Astrocyte (in vitro differentiated cells and primary cell): ENCODE measurements around a stretch of chr4.

DNA sequence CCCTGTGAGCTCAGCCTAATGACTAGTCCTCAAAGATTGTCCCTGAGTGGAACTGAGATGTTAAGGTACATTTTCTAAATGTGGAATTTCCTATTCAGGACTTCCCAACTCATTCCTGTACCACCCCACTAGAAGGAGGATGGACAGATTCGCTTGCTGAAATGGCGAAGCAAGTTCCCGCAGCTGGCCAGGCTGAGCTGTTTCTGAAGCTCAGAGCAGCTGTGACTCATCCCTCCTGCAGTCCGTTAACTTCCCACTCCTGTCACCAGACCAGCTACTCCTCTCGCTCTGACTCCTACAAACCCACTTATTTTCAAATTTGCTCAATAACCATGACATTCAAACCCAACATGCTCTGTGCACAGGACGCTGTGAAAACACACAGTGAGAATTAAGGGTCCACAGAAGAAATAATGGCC lies 39.9 kb upstream of the IRF2 start:
- PRO-cap = no peak
- RRBS, 2 experiments = no CpG with 5 or more reads among the region's 6 CpGs

- PRO-cap = no peak
- RRBS, 2 experiments = no CpG with 5 or more reads among the region's 6 CpGs
These were observed 60.1 kb upstream of the IRF2 start for GRCh38 chr4:184534160-184535155.

DNA sequence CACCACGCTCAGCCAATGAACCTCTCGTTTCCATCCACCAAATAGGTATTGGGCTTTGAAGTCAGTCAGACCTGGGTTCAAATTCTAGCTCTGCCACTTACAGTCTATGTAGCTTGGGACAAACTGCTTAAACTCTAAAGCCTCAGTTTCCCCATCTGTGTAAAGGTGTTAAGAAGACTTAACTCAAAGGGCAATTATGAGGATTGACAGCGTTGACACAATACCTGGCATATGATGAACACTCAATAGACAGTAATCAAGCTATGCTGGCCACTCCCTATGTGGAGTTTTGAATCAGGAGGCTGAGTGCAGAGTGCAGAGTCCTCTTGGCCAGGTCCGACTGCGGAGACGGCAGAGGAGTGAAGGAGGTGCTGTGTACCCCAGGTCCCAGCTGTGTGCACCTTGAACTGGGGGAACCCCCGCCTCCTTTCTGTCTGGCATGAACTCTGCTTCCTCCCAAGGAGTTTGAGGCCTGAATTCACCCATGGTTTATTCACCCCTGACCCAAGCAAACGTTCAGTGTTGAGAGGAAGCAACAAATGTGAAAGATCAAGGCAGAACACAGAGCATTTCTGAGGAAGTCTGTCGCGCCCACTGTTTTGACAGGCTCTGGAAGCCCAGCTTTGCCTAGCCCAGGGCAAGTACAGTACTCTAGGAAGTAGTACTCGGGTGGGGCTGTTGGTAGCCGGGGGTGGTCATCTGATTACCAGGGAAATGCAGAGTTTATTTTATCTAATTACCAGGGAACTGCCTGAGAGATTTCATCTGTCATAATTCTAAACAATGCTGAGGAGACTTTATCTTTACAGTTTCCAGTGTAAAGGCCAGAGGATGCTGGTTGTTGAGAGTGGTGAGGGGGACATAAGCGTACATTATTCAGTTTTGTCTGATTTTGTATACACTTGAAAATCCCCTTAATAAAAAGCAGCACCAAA lies 72.9 kb upstream of the IRF2 start:
- PRO-cap = no peak
- RRBS, 2 experiments = no CpG with 5 or more reads among the region's 13 CpGs

GRCh38 chr4:184646353-184646752 lies 2.9 kb downstream of the CASP3 start:
- PRO-cap = no peak
- RRBS, 2 experiments = no CpG with 5 or more reads among the region's 4 CpGs

GRCh38 chr4:184647896-184649066 lies 966 bp downstream of the CASP3 start:
- PRO-cap = no peak
- RRBS, 2 experiments = under 1 to 3% methylated on average over 21 to 24 of the region's 65 CpGs

GRCh38 chr4:184775442-184776295 lies 41.8 kb upstream of the CENPU start:
- PRO-cap = no peak
- RRBS, 2 experiments = no CpG with 5 or more reads among the region's 13 CpGs

GRCh38 chr4:184782698-184783305 lies 43.0 kb downstream of the ACSL1 start:
- PRO-cap = no peak
- RRBS, 2 experiments = no CpG with 5 or more reads among the region's 16 CpGs

- PRO-cap = no peak
- RRBS, 2 experiments = no CpG with 5 or more reads among the region's 21 CpGs
These were observed 32.4 kb downstream of the ACSL1 start for GRCh38 chr4:184792899-184794147.

DNA sequence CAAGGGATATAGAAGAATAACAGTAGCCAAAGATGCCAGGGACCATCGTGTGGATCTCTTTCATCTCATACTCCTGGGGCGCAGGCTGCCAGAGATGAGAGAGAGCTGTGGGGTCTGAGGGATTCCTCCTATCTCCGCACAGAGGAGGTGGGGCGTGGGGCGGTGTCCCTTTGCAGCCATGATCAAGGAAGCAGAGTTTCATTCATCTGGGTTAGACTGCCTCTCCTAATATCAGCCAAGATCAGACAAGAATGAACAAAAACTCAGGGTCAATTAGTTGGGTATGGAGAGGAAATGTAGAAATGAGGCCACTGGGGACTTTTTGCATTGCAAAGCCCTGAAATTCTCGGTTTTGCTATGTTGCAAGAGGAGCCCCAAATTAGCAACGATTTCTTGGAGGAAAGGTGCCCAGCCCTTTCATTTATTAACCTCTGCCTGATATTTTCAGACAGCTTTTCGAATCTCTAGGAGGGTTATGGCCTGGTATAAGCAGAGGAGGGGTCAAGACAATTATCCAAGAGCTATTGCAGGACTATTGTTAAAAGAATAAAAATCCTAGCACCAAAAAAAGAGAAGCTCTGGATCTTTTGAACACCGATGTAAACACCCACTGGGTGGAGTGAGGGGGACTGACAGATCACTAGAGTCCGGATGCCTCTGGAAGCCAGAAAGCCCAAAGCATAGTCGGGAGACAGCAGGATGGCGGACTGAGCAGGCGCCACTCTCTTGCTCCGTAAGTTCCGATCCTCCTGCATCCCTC lies 34.3 kb upstream of the ACSL1 start:
- PRO-cap = no peak
- RRBS, 2 experiments = no CpG with 5 or more reads among the region's 15 CpGs

DNA sequence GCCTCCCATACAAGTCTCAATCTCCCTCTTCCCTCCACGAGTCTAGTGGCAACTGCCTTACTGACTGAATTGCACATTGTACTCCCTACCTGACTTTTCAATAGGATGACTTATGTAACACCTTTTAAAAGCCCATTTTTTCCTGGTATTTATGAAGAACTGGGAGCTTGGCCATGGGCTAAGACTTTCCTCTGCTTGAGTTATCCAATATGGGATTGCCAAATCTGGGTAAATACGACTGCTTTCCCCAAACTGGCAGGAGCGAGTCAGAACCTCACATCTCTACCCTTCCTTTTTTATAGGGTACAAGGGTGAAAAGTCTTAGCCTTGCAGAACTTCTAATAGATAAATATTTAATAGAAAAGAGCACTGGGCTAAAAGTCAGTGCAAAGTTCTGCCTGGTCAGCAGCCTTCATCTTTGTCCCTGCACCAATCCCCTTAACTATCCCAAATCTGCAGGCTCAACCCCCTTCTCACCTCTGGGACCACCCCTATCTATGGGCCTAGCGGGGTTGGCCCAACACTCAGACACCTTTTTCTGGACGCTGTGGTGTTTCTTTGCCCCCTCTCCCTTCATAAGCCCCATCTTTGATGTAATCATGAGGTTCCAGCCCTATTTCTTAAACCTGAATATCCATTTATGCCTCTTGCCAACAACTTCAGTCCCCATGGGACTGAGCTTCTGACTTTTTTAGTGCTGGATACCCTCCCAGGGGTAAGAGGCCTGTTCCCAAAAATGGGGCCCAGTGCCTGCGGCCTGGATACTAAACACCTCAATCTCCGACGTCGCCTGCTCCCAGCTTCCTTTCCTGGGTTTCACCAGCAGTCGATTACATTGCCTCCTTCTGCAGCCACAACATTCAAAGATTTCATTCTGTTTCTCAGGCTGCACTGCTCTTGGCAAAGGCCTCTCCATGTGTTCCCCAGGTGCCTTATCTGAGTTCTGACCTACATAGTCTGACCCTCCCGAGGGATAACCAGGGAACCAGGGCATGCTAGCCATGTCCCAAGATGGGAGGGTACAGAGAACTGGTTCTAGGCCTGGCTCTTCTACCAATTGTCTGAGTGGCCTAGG lies 61.8 kb upstream of the ACSL1 start:
- PRO-cap = no peak
- RRBS, 2 experiments = no CpG with 5 or more reads among the region's 11 CpGs

DNA sequence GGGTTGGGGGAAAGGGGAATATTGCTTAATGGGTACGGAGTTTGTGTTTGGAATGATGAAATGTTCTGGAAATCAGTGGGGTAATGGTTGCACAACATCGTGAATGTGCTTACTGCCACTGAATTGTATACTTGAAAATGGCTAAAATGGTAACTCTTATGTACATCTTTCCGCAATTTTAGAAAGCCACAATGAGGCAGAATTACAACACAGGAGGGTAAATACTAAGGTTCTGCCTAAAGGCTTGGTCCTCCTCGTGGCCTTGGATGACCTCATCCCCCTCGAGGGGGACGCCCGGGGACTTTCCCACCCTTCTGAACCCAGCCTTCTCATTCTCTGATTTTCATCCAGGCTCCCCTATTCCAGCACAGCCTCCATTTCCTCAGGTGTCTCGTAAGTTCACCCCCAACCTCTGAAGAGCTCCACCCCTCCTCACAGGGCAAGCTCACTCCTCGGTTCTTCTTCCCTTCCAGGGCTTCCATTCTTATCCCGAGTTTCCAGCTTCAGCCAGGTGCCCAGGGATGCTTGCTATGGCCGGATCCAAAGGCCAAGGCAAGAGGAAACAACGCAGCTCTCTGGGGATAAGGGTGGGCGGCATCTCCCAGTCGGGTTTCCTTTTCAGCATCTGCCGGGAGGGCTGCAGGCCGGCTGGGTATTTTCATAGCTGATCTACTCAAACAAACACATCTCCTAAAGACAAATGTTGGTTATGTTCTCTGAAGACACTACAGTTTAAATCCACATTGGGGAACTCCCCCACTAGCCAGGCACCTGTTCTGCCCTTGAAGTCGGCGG lies 71.3 kb upstream of the ACSL1 start:
- PRO-cap = no peak
- RRBS, 2 experiments = 75 to 77% methylated on average over 4 of the region's 18 CpGs

GRCh38 chr4:184968680-184969152 lies 49.6 kb upstream of the HELT start:
- PRO-cap = no peak
- RRBS, 2 experiments = no CpG with 5 or more reads among the region's 6 CpGs

DNA sequence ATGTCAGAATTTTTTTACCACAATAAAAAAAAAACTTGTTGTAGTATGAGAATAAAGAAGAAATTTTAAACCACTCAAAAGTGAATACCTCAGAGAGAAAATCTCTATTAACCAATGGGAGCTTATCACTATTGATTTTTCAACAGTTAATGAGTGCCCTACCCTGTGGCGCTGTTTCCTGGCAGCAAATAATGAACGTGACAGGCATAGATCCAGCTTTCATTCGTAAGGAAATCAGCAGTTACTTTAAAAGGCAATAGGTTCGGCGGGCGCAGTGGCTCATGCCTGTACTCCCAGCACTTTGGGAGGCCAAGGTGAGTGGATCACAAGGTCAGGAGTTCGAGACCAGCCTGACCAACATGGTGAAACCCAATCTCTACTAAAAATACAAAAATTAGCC lies 32.6 kb upstream of the SLC25A4 start:
- PRO-cap = no peak
- RRBS, 2 experiments = no CpG with 5 or more reads among the region's 7 CpGs

DNA sequence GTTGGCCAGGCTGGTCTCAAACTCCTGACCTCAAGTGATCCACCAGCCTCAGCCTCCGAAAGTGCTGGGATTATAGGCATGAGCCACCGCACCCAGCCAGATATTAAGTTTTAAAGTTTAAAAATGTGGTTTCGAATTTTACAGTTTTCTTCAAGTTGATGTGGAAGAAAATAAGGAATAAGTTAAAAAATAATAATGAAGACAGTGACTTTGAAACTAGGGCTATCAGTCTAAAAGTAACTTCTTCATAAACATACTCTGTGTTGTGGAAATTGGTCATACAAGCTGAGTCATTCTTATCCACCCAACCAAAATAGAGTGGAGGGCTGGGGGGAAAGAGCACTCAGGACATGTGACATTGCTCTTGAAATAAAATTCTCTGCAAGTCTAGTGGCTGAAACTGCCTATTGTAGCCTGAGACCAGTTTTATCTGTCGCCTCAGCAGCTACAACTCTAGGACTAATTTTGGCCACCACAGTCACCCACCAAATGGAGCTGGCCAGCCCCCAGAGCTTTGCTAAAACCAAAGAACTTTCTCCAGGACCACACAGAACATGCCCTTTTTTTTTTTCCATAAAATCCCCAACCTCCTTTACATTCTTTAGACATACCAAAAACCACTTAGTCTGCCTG lies 23.2 kb upstream of the SLC25A4 start:
- PRO-cap = no peak
- RRBS, 2 experiments = no CpG with 5 or more reads among the region's 4 CpGs

DNA sequence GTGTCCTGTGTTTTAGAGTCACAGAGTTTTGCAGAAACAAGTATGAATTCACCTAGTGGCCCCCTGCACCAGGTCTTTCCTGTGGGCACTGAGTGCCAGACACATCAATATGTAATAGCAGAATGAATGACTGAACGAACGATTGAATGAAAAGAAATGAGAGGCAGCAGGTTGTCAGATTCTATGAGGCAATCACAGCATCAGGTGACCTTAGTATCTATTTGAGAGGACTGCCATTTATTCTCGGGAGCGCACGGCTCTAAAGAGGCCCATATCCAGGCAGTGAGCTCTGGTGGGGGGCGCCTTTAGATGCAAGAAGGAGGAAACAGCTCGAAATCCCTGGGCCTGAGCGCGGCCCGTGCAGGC lies 539 bp upstream of the SLC25A4 start:
- PRO-cap = no peak
- RRBS, 2 experiments = no CpG with 5 or more reads among the region's 10 CpGs

- PRO-cap = no peak
- RRBS, 2 experiments = no CpG with 5 or more reads among the region's 13 CpGs
These were observed 18.3 kb downstream of the SNX25 start for GRCh38 chr4:185227454-185228409.

- PRO-cap = no peak
- RRBS, 2 experiments = no CpG with 5 or more reads among the region's 4 CpGs
These were observed 90.9 kb downstream of the LRP2BP start for GRCh38 chr4:185304778-185305174.

- PRO-cap = no peak
- RRBS, 2 experiments = no CpG with 5 or more reads among the region's 6 CpGs
These were observed 50.7 kb downstream of the LRP2BP start for GRCh38 chr4:185344881-185345554.

DNA sequence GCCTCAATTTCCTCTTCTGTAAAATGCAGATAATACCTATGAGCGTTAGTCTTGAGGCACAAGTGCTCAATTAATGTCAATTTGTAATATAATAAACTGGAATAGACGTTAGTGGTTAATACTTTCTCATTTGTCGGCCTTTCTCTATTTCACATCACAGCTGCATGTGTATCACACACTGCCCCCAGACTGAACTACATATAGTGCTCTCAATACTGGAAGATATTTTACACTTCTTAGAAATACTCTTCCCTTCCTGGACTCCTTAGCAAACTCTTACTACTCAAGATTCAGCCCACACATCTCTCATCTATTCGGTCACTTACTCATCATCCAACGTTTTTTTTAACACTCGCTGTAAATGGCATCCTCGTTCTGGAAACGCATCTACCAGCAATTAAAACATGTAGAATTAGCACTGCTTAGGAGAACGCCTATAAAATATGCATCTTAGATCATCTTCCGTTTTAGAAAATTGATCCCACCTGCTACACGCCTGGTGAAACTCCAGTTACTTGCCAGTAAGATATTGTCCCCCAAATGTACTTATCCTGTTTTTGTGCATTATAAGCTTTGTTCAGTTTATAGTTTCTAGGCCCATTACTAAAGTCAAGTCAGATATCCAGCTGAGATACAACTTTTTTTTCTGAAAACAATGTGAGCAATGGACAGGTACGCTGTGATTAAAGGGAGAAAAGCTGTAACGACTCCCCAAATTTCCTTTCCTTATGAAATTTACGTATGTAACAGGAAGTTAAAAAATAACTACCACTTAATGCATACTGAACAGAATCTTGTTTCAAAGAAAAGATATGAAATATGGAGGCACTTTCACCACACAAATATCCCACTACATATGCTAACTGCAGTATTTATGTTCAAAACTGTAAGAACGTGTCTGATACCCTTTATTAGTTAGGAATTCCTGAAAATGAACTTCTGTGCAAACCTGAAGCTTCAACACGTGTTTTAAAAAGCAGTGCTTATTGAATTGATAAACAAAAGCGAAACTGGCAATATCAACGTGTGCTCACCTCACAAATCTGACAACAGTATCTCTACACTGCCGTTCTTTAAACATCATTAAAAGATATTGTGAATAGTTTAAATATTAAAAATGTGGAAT lies 908 bp downstream of the LRP2BP start:
- PRO-cap = no peak
- RRBS, 2 experiments = no CpG with 5 or more reads among the region's 19 CpGs

DNA sequence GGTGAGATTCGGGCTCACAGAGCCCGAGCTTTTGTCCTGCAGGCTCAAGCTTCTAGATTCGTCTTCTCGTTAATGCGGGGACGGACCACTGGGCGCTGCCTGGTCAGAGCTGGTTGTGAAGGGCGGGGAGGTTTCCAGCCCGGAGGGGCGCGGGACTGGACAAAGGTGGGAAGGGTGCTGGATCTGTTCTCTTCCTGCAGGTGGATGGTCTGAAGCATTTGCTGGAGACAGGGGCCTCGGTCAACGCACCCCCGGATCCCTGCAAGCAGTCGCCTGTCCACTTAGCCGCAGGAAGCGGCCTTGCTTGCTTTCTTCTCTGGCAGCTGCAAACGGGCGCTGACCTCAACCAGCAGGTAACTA lies 289 bp downstream of the ANKRD37 start:
- PRO-cap = bidirectional peak, plus-strand start outside the sequence, minus-strand start at position 302 of the sequence
- RRBS, 2 experiments = 2% methylated on average over 6 of the region's 19 CpGs; no CpG with 5 or more reads in 1 of the 2 experiments